ENCODE data around the genes ZIC3, F9 and FMR1.

DNA sequence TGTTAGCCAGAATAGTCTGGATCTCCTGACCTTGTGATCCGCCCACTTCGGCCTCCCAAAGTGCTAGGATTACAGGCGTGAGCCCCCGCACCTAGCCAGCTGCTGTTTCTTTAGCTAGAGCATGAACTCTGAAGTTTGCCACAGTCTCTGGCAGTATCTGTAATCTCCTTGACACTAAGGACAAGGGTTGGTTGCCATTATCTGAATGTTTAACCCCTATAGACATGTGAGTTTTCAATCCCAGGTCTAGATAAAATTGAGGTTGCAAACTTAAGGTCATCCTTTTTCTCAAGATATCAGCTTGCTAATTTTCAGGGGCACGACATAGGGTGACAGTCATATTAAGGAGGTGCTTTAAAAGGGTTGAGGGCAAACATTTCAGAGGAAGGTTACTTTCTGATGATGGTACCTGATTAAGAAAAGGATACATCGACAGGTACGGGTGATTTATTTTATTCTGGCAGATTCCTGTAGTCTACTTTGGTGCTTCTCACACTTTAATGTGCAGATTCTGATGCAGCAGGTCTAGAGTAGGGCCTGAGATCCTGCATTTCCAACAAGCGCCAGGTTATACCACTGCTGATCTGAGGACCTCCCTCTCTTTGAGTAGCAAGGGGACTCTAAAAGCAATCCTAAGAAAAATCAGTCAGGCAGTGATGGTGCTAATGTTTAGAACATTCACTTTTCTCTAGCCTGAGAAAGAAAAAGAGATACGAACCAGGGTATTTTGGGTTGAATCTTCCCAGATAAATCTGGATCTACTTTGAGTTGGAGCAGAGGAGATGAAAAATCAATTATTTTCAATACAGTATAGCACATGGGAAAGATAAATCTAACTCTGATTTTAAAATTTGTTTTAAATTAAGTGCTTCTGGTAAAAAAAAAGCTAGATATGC is 22.7 kb upstream of the FHL1 start:
- PRO-cap: no peak

DNA sequence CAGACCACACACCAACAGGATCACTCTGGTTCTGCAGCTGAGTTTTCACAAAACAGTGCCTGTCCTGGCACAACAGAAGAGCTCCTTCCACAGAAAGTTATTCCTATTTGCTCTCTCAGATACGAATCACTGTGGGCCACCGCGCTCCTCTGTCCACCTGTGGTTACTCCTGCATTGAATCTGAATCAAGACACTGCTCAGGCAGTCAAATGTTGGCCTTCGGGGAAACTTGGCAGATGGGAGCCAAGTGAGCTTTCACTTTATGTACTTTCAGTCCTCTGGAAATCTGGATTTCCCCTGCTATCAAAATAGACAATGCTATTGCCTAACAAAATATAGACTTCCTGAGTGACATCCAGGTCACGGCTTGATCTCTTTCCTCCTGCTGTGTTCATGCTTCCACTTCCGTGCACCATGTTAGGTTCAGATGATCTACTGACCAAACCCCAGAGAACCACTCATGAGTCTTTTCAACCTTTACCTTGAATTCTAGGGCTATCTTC is 5.7 kb upstream of the FHL1 start:
- PRO-cap: no peak

GRCh38 chrX:136193590-136194207 is 3.1 kb upstream of the FHL1 start:
- PRO-cap: no peak

- PRO-cap: no peak
Observed at GRCh38 chrX:136195443-136195660, 1.5 kb upstream of the FHL1 start.

GRCh38 chrX:136198813-136199873 is 2.3 kb downstream of the FHL1 start:
- PRO-cap: no peak

GRCh38 chrX:136496310-136496682 is 1.1 kb upstream of the HTATSF1 start:
- PRO-cap: no peak

DNA sequence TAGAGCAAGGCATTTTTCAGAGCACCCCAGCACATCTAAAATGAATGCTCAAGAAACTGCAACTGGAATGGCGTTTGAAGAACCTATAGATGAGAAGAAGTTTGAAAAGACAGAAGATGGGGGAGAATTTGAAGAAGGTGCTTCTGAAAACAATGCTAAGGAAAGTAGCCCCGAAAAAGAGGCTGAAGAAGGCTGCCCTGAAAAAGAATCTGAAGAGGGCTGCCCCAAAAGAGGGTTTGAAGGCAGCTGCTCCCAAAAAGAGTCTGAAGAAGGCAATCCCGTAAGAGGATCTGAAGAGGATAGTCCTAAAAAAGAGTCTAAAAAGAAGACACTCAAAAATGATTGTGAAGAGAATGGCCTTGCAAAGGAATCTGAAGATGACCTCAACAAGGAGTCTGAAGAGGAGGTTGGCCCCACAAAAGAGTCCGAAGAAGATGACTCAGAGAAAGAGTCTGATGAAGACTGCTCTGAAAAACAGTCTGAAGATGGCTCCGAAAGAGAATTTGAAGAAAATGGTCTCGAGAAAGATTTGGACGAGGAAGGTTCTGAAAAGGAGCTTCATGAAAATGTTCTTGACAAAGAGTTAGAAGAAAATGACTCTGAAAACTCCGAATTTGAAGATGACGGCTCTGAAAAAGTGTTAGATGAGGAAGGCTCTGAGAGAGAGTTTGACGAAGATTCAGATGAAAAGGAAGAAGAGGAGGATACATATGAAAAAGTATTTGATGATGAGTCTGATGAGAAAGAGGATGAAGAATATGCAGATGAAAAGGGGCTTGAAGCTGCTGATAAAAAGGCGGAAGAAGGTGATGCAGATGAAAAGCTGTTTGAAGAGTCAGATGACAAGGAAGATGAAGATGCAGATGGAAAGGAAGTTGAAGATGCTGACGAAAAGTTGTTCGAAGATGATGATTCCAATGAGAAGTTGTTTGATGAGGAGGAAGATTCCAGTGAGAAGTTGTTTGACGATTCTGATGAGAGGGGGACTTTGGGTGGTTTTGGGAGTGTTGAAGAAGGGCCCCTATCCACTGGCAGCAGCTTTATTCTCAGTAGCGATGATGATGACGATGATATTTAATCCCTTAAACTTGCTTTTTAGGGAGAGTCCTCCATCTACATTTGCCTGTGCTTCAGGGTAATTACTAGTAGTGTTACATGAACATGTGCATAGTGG is 13.9 kb downstream of the HTATSF1 start:
- PRO-cap: no peak

DNA sequence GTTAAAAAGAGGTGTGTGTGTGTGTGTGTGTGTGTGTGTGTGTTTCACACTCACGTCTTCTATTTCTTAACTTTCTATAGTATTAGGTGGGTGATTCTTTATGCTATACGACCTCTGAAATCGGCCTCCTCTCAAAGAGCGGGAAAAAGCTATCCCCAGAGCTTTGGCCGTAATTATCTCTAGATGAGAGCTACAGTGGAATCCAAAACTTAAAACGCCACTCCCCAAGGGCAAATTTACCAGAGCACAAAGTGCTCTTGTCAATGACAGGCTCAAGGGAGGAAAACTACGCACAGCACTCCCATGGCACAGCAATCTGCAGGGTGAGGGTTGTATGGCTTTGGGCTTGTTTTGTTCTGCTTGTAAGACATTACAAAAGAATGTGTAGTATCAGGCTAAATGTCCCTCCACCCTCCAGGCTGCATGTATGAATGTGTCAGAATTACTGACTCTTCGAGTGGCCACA is 44.1 kb downstream of the ARHGEF6 start:
- PRO-cap: no peak

DNA sequence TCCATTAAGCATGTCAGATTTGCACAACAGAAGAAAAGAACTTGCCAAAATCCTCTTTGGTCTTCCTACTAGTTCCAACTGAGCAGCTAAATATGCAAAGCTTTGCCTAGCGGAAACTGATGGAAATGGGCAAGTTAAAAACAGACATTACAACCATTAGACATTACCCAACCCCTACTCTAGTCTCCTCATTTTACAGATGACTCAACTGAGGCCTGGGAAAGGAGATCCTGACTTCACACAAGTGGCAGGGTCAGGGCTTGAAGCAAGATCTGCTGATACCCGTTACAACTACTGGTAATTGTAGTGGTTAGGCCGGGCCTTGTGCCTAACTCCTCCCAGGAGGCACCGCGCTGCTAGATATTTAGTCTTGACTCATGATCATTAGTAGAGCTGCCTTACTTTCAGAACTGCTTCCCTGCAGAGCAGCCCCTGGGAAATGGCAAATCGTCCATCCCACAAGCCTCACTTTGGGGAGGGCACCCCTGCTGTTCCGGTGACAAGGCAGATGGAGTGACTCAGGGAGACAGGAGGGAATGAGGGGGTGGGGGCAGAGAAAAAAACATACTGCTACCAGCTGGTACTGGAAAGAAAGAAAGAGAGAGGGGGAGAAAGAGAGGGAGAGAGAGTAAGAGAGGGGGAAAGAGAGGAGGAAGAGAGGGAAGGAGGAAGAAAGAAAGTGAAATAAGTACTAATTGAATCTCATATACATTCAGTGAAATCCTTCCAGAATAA is 12.2 kb downstream of the ARHGEF6 start:
- PRO-cap: no peak

- PRO-cap: no peak
Observed at GRCh38 chrX:136857876-136858585, 22.5 kb downstream of the RBMX start.

GRCh38 chrX:137565231-137566196 is at the start of gene ZIC3:
Gene ZIC3, plus strand, starts transcription at chrX:137566127.
- PRO-cap: no peak

GRCh38 chrX:138131316-138131739 is 565.4 kb downstream of the ZIC3 start:
- PRO-cap: no peak

GRCh38 chrX:139203000-139203926 is 327.3 kb upstream of the F9 start:
- PRO-cap: no peak

DNA sequence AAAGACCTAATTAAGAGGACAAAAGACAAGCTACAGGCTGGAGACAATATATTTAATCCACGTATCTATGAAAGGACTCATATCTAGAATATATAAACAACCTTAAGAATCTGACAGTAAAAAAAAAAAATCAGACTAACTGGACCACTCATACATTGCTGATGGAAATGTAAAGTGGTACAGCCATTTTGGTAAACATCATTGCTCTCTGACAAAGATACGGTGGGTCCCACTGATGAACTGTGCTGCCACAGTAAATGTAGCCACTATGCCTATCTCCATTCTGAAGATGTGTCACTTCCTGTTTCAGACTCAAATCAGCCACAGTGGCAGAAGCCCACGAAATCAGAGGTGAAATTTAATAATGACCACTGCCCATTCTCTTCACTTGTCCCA is 304 bp upstream of the F9 start:
- PRO-cap: no peak

- PRO-cap: no peak
Observed at GRCh38 chrX:139530633-139531136, at the start of gene F9. Gene F9, plus strand, starts transcription at chrX:139530739.

- PRO-cap: no peak
Observed at GRCh38 chrX:143633033-143633413, 2.9 kb downstream of the SLITRK4 start.

- PRO-cap: no peak
Observed at GRCh38 chrX:147332071-147332308, 517.4 kb upstream of the CXorf51A start.

GRCh38 chrX:147911827-147912978 is at the start of gene FMR1:
Gene FMR1, plus strand, starts transcription at chrX:147911919.
- PRO-cap: bidirectional peak, plus-strand start at chrX:147911951, minus-strand start at chrX:147911778; unidirectional peak, plus-strand start at chrX:147912165; bidirectional peak, plus-strand start at chrX:147912467, minus-strand start at chrX:147912494

DNA sequence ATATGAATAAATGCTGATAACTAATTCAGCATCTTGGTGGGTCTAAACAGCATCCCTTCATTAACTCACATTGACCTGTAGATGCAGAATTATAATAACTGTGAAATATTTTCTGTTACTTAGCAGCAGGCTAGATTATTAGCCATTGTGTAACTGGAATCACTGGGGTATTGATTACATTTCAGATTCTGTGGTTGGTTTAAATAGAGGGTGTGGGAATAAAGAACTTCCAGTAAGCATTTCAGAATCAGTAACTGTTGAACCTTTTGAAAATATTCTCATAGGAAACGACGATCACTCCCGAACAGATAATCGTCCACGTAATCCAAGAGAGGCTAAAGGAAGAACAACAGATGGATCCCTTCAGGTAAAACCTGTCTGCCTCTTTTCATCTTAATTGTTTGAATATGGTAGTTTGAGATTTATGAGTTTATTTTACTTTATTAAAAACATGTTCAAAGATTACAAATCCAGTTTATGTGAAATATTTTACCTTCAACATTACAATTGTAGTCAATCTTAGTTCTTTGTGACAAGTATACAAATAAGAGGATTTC is 33.6 kb downstream of the FMR1 start:
- PRO-cap: no peak

DNA sequence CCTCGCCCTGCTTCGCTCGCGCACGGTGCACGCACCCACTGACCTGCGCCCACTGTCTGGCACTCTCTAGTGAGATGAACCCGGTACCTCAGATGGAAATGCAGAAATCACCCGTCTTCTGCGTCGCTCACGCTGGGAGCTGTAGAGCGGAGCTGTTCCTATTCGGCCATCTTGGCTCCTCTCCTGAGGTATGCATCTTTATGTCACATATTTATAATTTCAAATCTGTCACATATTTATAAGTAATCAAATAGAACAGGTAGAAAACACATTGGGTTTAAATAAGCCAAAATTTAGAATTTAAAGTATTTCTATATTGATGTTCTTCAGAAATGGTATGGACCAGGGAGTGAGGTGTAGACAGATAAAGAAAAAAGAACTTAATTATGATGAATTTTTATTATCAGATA is 148.2 kb downstream of the FMR1NB start:
- PRO-cap: no peak